Metanephros (tissue), 2 donors: ENCODE measurements around a stretch of chr11.

GRCh38 chr11:78426300-78426499 lies 8.6 kb upstream of the GAB2 start:
- RAMPAGE, long total RNA = no peak

- RAMPAGE, long total RNA = no peak
Observed at GRCh38 chr11:78429519-78430149, 12.0 kb upstream of the GAB2 start.

DNA sequence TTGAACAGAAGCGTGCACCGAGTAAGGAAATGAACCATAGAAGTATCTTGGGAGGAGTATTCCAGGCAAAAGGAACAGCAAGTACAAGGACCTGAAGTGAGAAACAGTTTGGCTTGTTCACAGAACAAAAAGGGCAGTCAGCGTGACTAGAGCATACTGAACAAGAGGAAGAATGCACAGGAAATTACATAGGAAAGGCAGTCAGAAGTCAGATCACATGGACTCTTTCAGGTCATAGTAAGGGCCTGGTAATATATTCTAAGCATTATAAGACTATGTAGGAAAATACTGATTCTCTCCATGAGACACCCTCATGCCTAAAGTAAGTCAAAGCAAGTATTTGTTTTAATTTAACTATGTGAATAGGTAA lies 52.3 kb upstream of the GAB2 start:
- RAMPAGE, long total RNA = no peak

DNA sequence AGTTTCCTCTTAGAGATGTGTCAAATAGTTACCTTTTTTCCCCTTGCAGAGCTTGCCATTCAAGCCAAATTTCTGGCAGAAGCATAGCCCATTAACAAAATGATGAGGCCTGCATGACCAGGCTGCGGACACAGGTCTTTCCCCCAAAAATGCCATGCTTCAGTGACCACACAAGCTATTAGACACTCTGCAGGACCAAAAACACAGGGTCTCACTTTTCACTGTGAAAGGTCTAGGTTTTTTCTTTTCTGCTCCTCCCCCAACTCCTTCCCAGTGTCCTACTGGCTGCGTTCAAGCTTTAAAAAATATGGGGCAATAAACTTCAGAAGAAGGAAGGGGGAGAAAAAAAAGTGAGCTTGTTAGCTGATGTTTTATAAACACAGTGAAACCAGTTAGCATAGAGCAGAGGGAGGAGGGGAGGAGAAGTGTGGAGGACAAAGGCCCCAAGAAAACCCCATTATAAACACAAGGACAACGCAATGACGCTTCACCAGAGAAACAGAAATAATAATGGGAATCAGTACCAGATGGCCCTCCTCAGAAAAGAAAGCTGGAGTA lies 235.1 kb upstream of the NARS2 start:
- RAMPAGE, long total RNA = no peak

DNA sequence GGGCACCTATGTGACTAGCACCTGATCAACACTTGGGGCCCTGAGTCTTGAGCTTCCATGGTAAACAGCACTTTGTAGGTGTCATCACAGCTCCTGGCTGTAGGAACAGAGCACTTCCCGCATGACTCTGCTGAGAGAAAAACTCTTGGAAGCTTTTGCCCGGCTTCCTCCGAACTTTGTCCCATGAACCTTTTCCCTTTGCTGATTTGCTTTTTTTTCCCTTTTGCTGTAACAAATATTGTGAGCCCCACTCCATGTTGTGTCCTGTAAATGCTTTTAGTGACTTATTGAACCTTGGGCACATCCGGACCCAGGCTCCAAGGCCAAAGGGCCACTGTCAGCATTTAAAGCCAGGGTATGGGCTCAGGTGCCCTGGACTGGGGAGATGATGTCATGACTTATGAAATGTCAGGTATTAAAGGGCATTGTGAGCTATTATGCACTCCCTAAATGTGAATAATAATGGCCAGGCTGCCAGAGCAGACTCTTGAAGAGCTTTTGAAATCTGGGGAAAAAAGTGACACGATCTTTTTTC lies 391.0 kb downstream of the TENM4 start:
- RAMPAGE, long total RNA = no peak

DNA sequence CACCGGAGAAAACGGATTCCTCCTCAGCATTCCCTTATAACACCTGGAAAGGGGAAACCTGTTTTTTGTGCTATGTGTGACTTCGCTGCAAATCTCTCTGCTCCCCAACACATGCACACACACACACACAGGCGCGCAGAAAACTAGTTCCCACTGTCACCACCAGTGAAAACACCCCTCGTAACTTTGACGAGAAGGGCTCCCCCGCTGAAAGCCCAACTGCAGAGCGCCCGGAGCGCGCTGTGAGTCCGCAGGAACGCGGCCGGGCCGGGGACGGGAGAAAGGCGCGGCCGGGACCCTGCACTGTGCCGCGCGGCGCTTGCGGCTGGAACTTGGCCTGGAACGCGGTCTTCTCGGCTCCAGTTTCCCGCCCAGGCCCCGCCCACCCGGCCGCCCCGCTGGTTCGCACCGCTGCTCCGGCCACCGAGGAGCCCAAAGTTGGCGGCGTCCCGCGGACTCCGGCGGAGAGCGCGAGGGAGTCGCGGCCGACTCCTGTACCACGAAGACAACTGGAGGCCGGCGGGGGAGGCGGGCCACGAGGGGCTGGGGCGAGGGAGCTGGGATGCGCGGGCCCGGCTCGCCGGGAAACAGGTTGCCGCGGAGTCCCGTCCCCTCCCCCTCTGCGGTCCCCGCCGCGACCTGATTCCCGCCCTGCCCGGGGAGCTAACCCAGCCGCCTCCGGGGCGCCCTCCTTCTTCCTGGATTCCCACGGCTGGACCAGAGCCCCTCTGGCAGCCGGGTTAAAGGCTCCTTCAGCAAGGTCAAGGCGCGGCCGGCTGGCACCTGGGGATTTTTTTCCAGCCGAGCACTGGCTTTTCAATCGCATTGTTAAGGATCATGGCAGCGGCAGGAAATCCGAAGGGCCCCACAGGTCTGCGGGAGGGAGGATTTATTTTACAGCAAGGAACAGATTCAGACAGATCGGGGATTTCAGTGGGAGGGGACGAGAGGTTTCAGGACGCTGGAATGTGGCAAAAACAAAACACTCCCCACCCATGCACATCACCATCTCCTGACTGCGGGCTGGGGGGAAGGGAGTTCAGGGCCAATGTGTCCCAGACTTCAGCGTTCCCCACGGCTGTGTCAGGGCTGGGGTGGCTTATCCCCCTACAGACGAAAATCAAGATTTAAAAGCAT lies 3.3 kb downstream of the TENM4 start:
- RAMPAGE, long total RNA = no peak

DNA sequence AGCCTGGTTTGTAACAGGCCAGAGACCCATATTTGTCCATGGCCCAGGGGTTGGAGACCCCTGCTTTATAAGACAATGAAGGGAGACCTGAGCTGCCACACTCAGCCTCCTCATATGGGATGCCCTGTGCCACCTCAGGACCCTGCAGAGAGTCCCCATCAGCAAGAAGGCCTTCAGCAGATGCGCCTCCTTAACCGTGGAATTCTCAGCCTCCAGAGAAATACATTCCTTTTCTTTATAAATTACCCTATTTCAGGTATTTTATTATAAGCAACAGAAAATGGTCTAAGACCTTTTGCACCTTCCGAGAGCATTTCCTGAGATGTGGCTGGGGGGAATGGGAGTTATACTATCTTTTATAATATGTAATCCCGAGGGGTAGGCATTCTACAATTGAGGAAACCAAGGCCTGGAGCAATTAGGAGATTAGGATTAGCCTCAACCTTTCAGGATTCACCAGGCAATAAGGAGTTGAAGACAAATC lies 139.9 kb upstream of the TENM4 start:
- RAMPAGE, long total RNA = no peak

DNA sequence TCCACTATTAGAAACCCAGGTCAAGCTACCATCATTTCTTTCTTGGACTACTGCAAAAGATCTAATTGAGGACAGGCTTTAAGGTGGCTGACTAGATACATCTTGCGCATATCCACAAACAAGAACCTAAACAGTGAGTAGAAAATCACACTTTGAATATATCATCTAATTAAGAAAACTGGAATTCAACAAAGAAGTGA lies 1040.5 kb downstream of the FAM181B start:
- RAMPAGE, long total RNA = no peak

- RAMPAGE, long total RNA = no peak
Observed at GRCh38 chr11:82898635-82898996, 1.6 kb downstream of the PRCP start.

- RAMPAGE, long total RNA = no peak
Observed at GRCh38 chr11:83044967-83045331, 26.7 kb downstream of the RAB30 start.

- RAMPAGE, long total RNA = no peak
Observed at GRCh38 chr11:83051516-83052960, 19.7 kb downstream of the RAB30 start.

- RAMPAGE, long total RNA = no peak
Observed at GRCh38 chr11:83069697-83070109, 2.0 kb downstream of the RAB30 start.

GRCh38 chr11:83070275-83070694 lies 1.4 kb downstream of the RAB30 start:
- RAMPAGE, long total RNA = no peak

- RAMPAGE, long total RNA = no peak
Observed at GRCh38 chr11:83256880-83257479, 29.2 kb downstream of the CCDC90B start.

GRCh38 chr11:83681771-83682465 lies 395.8 kb upstream of the CCDC90B start:
- RAMPAGE, long total RNA = no peak

- RAMPAGE, long total RNA = no peak
Observed at GRCh38 chr11:85647192-85647526, 608 bp upstream of the TMEM126A start.

- RAMPAGE, long total RNA = no peak
Observed at GRCh38 chr11:85659295-85660132, 5.4 kb downstream of the CREBZF start.

DNA sequence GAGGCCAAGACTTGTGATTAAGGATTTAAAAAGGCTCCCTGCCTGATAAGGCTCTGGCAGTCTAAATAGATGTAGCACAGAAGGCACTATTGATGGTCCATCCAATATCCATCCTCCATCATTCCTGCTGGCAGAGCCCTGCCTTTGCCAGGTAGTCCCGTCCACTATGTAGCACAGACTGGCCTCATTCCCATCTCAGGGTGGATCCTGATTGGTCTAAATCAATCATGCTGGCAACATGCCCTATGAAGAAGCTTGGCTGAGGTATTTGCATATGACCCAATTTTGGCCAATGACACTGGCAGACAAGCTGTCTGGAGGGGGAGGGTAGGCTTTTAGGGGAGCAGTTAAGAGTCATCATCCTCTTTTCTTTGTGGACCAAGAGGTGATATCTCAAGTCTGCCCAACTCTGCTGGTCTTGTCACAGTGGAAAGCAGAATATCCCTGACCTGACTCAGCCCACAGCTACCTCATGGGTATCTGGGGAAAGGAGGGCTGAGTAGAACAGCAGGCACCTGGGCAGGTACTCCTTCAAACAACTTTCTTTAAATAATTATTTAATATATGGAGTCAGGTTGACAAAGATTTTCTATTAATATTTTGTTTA lies 5.1 kb downstream of the CCDC89 start:
- RAMPAGE, long total RNA = no peak

- RAMPAGE, long total RNA = no peak
Observed at GRCh38 chr11:85682242-85683397, 3.4 kb downstream of the CCDC89 start.

DNA sequence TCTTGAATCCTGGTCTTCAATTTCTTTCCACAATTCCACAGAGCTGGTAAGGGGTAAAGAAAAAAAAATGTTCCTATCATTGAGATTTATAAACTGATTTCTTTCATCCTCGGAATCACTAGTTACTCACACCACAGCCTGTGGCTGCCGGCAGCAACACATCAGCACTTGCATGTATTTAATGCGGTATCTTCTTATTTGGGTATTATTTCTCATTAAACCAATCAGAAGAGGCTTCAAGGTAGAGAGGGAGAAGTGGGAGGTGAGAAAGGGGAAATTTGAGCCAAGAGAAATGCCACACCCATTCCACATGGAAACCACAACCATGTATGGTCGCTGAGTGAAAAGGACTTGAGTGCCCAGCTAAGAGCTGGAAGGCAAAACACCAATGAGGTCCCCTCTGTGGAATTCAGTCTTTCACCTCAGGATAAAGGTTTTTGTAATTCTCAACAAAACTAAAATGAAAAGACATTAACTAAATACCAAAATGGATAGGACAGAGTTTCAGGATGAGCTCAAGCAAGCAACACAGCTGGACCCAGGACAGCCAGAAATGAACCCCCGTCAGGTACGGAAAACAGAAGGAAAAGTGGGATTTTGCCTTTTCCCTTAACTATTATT lies 26.0 kb downstream of the SYTL2 start:
- RAMPAGE, long total RNA = no peak